Epithelial cell of esophagus (primary cell): ENCODE results near the genes A1CF and TFAM.

- RRBS, result no CpG with 5 or more reads among the region's 6 CpGs
These were observed 141.1 kb upstream of the ASAH2 start for GRCh38 chr10:50392406-50392912.

DNA sequence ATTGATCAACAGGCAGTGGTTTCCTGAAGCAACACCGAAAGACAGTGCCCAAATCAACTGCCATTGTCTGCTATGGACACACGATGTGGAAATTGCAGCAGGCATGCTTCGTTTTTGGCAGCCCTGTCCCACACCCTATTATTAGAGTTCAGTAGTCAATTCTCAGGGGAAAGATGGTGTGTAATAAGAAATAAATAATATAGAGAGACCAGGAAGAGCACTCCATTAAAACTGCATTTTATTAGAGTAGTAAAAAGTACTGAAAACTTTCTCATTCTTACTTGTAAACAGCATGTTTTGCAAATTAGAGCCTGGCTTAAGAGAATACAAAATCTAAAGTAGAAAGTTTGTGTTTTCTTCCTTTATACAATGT, 153.8 kb downstream of the SGMS1 start:
- RRBS, result no CpG with 5 or more reads among the region's 3 CpGs

GRCh38 chr10:50470370-50471461, 153.0 kb downstream of the SGMS1 start:
- RRBS, result no CpG with 5 or more reads among the region's 5 CpGs

GRCh38 chr10:50882582-50883031, 2.8 kb downstream of the A1CF start:
- RRBS, result no CpG with 5 or more reads among the region's 2 CpGs

- RRBS, result no CpG with 5 or more reads among the region's 8 CpGs
These were observed at the start of gene A1CF for GRCh38 chr10:50885285-50885902. Gene A1CF, minus strand, starts transcription at chr10:50885627.

DNA sequence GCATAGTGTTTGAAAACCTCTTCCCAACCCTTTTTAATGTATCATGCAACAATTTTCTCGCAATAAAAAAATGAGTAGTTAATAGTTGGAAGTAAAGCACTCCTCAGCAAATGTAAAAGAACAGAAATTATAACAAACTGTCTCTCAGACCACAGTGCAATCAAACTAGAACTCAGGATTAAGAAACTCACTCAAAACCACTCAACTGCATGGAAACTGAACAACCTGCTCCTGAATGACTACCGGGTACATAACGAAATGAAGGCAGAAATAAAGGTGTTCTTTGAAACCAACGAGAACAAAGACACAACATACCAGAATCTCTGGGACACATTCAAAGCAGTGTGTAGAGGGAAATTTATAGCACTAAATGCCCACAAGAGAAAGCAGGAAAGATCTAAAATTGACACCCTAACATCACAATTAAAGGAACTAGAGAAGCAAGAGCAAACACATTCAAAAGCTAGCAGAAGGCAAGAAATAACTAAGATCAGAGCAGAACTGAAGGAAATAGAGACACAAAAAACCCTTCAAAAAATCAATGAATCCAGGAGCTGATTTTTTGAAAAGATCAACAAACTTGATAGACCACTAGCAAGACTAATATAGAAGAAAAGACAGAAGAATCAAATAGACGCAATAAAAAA, 135.8 kb downstream of the PRKG1 start:
- RRBS, result no CpG with 5 or more reads among the region's 5 CpGs

DNA sequence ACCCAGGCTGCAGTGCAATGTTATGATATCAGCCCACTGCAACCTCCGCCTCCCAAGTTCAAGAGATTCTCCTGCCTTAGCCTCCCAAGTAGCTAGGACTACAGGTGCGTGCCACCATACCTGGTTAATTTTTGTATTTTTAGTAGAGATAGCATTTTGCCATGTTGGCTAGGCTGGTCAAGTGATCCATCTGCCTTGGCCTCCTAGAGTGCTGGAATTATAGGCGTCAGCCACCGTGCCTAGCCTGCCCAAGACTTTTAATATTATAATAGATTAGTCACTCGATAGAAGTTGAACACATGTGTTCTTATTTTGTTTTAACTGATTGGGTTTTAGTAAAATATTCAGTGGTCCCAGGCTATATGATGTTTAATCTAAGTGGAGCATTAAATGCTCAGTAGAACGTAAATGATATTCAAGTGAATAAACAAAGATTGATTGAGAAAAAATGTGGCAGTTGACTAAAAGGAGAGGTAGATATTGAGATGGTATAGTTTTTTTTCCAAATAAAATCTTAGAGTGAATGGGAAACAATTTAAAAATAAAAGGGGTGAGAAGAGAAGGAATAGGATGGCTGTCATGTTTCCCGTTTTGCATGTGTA, 101.0 kb downstream of the CSTF2T start:
- RRBS, result no CpG with 5 or more reads among the region's 7 CpGs

DNA sequence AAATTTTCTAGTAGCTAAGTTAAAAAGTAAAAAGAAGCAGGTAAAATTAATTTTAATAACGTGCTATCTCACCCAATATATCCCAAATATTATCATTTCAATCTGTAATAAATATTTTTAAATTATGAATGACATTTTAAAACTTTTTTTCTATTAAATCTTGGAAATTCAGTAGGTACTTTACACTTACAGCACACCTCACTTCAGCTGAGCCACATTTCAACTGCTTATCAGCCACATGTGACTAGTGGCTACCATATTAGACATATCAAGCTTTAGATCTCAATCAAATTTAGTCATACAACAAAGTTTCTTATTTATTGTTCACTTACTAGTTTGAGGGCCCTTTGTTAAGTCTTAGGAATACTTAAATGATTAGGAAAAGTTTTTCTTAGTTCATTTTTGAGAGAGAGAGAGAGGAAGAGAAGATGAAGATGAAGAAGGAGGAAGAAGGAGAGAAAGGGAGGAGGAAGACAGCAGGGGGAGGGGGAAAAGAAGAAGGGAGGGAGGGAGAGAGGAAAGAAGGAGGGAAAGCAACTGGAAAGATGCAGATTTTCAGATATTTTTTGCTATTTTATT, 98.8 kb downstream of the CSTF2T start:
- RRBS, result no CpG with 5 or more reads among the region's 1 CpG

- RRBS, result no CpG with 5 or more reads among the region's 3 CpGs
These were observed 211.9 kb upstream of the DKK1 start for GRCh38 chr10:52102164-52102544.

DNA sequence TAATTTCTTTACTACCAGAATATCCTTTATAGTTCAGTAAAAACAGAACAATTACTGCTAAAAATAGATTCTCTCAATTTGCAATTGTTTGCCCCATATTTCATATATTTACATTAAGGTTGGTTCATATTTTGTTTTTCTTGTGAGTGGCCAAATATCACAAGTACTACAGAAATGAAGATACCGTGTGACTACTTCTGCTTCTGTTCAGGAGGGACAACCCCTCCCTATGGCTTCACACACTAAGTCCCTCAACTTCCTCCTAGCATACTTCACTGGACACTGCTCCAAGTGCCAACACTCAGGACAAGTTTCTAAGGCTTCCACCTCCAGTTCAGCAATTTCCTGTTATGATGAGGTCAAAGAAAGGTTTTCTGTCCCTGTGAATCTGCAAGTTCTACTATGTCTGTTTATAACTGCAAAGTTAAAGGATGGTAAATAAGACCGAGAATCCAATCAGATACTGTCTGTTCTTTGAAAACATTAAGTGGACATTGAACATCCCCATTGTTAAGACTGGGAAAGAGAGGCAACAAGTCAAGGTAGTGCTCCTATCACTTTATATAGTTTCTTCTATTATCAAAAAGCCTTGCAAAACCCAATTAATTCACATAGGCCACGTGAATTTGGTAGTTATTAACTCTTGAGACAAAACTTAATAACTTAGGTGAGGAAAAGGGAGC, 81.4 kb upstream of the DKK1 start:
- RRBS, result no CpG with 5 or more reads among the region's 3 CpGs

- RRBS, result no CpG with 5 or more reads among the region's 4 CpGs
These were observed 141.0 kb downstream of the DKK1 start for GRCh38 chr10:52454949-52455691.

DNA sequence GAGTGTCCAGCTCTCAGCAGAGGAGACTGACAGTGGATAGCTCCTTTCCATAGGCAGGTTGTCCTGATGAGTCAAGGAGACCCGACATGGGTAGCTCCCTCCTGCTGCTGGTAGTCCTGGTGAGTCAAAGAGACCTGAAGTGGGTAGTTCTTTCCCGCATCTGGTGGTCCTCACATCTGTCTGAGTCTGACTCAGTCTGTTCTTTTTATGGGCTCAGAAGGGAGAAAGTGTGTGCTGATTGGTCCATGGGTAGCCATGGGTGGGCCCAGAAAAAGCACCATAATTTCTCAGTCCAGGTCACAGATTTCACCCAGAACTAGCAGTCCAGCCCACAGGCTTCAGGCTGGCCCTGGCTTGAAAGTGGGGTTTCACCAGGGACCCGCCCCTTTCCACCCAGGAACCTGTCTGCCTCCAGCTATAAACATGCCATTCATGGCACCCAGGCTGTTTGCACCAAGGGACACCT, 192.6 kb upstream of the MBL2 start:
- RRBS, result no CpG with 5 or more reads among the region's 3 CpGs

- RRBS, result no CpG with 5 or more reads among the region's 9 CpGs
These were observed 228.2 kb upstream of the MBL2 start for GRCh38 chr10:53000709-53001237.

- RRBS, result no CpG with 5 or more reads among the region's 37 CpGs
These were observed 730.8 kb downstream of the ZWINT start for GRCh38 chr10:55630118-55630883.

DNA sequence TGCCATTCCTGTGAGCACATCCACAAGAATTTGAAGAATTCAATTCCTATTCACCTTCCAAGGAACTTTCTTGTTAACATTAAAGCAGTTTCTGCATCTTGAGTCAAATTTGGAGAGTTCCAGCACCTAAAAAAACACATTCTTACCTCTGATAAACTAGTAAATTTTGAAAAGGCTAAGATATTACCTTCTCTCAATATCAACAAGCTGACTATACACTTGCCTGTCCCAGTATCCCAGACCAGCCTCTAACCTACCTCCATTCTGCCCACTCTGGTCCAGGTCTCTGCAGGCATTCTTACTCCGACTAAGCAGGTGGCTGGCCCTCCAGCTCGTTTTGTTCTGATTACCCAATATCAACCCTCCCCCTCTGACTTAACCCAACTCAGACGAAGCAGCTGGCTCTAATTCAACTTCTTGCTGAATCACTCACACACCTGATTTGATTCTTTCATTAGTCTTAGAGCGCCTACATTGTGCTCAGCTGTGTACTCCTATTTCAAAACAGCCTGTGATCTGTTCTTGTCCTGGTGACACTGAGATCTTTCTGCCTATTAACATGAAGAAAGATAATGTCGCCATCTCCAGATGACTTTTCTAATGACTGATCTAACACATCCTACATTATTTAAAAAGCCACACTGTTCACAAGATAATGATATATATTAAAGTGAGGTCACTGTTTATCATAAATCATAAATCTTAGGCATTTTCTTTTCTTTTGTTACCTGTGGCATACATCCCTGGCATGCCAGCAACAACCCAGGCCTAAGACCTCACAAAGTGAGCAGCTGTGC, 275.0 kb downstream of the IPMK start:
- RRBS, result no CpG with 5 or more reads among the region's 5 CpGs

DNA sequence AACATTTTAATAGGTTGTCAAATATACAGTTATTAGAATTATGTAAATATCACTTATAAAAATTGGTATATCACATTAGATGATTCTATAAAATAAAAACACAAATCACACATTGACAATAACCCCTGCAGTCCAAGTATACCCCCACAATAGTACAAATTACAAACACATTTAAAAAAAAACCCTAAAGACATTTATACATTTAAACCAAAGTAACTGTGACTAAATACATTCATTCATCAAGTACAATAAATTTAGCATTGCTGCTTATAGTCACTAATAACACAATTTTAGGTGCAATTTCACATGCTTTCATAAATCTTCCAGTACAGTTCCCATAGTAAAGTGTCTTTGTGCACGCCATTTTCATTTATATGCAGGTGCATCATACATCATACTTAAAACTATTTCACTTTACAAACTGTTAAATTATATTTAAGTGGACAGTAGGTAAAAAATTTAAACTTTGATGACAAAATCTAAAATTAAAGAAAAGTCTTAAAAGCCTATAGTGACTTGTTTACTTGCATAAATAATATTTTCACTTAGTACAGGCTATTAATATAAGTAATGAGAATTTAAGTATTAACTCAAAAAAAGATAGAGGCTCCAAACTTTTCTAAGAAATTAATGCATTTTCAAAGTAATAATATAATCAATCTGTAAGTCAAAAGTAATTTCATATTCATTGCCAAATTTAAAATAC, 76.0 kb downstream of the IPMK start:
- RRBS, result no CpG with 5 or more reads among the region's 1 CpG

GRCh38 chr10:58384833-58385817, at the start of gene TFAM:
Gene TFAM, plus strand, starts transcription at chr10:58385410.
- RRBS, result 2% methylated on average over 32 of the region's 73 CpGs

DNA sequence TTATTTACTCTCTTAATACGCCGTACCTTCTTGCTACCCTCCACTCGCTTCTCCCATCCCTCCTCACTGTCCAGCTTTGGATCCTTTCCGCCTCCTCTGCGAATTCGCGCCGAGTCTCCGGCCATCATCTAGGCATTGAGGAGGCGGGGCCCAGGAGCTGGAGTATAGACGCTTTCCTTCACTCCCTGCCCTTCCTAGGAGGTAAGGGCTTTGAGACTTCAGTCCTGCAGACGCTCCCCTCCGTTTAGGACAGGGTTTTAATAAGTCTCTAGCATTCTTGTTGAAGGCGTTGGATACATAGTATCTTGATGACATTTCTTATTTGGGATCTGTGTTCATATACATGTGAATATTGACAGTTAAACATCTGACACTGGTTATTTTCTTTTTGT, 604 bp downstream of the TFAM start:
- RRBS, result no CpG with 5 or more reads among the region's 14 CpGs

- RRBS, result no CpG with 5 or more reads among the region's 7 CpGs
These were observed 6.1 kb downstream of the BICC1 start for GRCh38 chr10:58518595-58519337.